HTR-8/SVneo (cell line): ENCODE measurements around a stretch of chr9.

GRCh38 chr9:127721337-127721897 is 5.5 kb downstream of the TTC16 start:
- RRBS = no CpG with 5 or more reads among the region's 15 CpGs

DNA sequence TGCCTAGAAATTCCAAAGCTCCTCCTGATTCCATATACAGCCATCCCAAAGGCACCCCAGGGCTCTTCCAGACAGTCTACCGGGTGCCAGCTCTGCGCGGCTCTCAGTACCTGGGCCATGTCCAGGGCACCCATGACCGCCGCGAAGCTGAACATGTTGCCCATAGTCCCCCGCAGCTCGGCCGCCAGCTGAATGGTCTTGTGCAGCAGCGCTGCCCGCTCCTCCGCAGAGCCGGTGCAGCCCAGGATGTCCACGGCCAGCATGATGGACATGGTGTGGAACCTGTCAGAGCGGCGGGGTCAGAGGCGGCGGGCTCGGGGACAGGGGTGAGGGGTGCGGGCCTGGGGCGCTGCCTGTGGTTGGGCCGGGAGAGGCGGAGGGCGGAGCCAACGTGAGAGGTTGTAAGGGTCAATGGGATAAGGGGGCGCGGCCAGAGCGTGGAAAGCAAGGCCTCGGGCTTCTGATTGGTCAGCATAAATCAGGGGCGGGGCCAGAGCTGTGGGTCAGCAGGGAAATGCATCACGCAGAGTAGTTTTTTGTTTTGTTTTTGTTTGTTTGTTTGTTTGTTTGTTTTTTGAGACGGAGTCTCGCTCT is 6.7 kb upstream of the TOR2A start:
- RRBS = 97% methylated on average over 1 of the region's 33 CpGs

DNA sequence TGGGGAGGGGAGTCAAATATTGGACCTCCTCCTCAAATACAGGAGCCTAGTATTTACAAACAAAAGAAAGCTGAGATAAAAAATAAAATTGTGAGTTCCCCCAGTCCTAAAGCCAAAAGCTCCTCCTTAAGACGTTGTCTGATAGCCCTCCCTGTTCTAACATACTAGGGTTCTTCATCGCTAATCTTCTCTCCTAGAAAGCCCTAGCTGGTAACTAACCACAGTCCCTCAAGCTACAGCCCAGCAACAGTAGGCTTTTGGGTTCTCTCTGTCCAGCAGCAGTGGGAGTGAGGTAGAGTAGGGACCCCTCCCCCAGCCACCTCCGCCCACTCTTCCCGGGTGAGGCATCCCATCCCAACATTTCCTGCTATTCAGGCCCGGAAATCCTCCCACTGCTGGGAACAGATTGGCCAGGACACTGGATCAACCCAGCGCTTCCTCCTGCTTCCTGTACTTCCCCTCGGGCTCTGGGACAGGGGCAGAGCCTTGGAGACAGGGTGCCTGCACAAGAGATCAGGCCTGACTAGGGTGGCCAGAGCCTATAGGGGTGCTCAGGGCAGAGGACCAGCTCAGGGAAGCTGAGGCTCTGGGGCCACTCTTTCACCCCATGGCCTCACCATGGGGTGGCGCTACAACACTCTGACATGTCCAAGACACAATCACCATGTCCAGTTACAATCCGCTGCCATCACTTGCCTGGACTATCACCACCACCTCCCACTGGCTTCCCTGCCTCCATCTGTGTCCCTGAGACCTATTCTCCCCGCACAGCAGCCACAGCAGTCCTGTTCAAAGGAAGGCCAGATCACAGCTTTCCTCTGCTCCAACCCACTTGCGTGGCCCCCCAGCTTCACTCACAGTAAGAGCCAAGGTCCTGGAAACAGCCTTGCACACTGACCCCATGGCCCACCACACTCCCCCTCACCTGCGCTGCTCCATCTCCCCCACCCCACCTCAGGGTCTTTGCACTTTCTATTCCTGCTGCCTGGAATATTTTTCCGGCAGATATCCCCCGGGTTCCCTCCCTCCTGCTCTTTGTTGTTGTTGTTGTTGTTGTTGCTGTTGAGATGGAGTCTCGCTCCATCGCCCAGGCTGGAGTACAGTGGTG is 14.4 kb downstream of the SH2D3C start:
- RRBS = no CpG with 5 or more reads among the region's 16 CpGs

DNA sequence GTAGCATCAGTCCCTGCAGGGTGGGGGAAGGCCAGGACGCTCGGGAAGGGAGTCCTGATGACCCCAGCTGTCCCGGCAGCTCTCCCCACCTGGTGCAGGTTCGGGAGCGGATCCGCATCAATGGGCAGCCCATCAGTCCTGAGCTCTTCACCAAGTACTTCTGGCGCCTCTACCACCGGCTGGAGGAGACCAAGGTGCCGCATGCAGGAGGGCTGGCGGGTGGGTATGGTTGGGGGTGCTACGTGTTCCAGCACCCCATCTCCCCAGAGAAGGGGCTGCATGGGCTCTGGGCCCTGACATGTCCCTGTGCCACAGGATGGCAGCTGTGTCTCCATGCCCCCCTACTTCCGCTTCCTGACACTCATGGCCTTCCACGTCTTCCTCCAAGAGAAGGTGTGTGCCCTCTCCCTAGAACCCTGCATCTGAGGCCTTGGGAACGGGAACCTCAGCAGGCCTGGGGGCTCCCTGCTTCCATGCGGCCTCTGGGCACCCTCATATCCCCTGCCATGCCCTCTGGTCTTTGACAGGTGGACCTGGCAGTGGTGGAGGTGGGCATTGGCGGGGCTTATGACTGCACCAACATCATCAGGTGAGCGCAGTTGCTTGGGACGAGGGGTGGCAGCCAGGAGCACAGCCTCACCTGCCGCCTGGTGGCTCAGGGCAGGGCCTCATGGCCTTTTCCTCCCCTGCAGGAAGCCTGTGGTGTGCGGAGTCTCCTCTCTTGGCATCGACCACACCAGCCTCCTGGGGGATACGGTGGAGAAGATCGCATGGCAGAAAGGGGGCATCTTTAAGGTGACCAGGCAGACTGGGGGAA is 4.4 kb downstream of the FPGS start:
- RRBS = 96% methylated on average over 6 of the region's 23 CpGs

GRCh38 chr9:127815908-127816278 is 13.2 kb downstream of the FPGS start:
- RRBS = no CpG with 5 or more reads among the region's 12 CpGs

GRCh38 chr9:127829201-127829711 is 25.2 kb downstream of the ENG start:
- RRBS = no CpG with 5 or more reads among the region's 4 CpGs

- RRBS = no CpG with 5 or more reads among the region's 2 CpGs
These were observed 20.7 kb downstream of the ENG start for GRCh38 chr9:127833830-127834164.

DNA sequence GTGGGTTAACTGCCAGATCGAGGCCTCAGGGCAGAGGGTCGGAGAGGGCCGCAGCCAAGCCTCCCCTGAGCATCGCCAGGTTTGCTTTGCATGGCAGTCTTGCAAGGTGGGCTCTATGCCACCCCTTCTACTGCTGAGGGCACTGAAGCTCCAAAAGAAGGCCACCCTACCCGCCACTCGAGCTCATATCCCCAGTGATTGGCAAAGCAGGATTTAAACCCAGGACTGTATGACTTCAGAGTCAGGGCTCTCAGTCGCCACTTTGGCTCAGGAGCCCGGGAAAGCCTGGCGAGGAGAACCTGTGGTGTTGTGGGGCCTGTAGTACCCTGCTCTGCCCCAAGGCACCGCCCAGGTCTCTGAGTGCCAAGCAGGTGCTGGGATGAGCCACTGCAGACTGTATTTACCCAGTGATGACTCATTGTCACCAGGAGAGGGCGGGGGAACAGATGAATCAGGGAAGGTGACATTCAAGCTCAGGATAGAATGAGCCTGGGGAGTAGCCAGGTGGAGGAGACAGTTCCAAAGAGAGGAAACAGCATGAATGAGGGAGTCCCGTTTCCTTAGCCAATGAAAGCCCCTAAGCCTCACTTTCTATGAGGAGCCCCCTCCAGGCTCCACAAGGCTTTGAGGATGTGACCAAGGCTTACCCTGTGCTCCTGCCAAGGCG is 17.7 kb upstream of the DPM2 start:
- RRBS = no CpG with 5 or more reads among the region's 13 CpGs

DNA sequence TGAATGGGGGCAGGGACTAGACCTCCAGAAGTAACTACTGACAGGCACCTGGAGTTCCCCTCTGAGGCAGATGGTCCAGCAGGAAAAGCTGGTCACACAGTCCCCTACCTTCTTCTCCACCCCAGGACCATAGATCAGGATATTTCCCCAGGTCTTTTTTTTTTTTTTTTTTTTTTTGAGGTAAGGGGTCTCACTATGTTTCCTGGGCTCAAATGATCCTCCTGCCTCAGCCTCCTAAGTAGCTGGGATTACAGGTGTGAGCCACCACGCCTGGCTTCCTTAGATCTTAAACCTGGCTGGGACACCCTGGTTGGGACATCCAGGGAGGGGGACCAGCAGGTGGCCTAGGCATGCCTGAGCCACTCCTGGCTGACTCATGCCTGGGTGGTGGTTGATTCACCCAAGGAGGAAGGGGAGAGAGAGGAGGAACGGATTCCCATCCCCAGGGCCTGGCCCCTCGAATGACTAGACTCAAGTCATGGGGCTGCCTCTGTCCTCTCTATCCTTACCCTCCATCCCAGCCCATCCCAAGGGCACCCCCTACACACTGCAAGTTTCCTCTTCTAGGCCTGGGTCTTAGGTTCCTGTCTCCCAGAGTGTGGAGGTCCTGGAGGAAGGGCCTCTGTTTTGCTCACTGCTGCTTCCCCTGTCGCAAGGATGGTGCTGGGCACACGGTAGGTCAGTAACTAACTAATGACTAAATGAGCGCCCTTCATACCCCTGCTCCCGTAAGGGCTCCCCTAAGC is 12.8 kb downstream of the EEIG1 start:
- RRBS = no CpG with 5 or more reads among the region's 7 CpGs

GRCh38 chr9:127968570-127969275 is 12.1 kb downstream of the EEIG1 start:
- RRBS = no CpG with 5 or more reads among the region's 9 CpGs

DNA sequence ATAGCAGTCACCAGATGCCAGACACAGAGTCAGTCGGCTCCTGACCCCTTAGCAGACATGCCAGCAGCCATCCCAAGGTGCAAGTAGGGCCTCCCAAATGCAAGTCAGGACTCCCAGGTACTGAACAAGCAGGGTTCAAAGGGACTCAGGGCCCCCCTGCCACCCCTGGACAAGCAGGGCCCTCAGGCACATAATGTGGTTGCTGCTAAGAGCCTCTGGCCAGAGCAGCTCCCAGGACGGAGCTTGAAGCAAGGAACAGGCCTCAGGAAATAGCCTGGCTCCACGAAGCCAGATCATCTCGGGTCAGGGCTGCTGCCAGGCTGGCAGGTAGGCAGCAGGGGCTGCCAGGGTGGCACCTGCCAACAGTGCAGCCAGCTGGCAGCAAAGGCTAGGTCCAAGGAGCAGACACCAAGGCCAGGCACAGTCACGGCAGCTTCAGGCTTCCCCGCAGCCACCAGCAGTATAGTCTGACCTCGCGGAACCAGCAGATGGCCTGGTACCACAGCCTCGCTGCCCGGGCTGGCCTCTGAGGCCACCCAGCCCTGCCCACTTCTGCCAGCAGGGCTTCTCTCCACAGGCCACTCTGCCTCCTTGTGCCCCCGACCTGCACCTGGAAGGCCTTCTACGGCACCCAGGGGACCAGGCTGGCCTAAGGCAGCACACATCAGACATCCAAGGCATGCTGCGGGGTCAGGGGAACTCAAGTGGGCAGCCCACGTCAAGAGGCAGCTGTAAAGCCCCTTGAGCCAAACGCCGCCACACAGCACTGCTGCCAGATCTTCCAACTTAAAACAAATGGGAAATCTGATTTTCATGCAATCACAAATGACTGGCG is 7.4 kb downstream of the EEIG1 start:
- RRBS = no CpG with 5 or more reads among the region's 17 CpGs

- RRBS = no CpG with 5 or more reads among the region's 11 CpGs
These were observed 6.6 kb downstream of the EEIG1 start for GRCh38 chr9:127974037-127974775.

DNA sequence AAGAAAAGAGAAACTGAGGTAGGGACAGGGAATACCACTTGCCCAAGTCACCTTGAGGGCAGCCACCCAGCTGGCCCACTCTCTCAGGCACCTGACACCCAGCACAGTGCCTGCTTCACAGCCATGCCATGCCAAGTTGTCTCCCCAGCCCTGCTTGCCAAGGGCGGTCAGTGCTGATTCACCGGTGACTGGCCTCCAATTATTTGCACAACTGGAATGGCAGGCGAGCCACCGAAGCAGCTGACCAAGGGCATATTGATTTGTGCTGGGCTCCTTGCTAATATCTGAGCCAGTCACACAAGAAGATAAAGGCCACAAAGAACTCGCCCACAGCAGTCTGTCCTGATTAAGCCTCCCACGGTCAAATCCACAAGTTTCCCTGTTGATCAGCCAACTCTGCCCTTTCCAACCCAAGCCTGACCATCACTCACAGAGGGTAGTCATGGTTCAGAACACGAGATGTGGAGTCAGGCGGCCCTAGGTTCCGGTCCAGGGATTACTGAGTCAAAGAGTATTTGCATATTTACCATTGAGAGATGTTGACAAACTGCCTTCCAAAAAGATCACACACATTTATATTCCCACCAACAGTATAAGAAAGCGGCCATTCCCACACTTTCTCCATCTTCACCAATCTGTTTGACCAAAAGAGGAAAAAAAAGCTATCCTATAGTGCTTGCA is 6.4 kb upstream of the EEIG1 start:
- RRBS = no CpG with 5 or more reads among the region's 10 CpGs

DNA sequence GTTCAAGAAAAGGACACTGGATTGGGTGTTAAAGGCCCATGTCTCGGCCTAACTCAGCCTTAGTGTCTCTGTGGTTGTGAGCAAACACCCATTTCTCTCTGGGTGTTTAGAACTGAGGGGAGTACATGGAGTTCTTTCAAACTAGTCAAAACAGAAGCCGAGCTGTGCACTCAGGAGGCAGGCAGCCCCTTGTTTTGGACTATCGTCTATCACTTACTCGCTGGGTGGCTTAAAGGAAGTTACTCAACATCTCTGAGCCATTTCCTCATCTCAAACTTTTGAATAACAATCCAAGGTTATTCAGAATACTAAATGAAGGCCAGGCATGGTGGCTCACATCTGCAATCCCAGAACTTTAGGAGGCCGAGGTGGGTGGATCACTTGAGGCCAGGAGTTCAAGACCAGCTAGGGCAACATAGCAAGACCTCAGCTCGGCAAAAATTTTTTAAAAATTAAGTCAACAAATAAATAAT is 39.9 kb downstream of the NAIF1 start:
- RRBS = no CpG with 5 or more reads among the region's 6 CpGs

GRCh38 chr9:128062719-128063215 is 4.4 kb downstream of the NAIF1 start:
- RRBS = no CpG with 5 or more reads among the region's 10 CpGs

DNA sequence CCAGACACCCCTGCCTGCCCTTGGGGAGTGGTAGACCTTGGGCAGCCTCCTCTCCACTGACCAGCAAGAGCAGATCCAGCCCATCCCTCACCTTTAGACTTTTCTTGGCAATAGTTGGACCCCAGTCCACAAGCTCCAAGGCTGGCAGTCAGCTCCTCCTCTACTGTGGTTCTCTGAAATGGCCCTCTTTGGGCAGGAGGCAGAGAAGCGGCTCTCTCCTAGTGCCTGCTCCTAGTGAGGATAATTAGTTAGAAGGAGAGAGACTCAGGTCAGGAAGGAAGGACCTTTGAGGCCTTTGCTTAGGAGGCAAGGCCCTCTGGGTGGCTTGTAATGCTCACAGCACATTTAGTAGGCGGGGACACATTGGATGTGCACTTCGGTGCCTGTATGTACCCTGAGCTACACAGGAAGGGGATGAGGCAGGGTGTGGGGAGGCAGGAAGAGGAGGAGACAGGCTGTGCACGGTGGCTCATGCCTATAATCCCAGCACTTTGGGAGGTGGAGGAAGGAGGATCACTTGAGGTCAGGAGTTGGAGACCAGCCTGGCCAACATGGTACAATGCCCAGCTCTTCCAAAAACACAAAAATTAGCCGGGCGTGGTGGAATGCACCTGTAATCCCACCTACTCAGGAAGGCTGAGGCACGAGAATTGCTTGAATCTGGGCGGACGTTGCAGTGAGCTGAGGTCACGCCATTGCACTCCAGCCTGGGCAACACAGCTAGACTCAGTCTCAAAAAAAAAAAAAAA is 7.2 kb upstream of the LCN2 start:
- RRBS = no CpG with 5 or more reads among the region's 10 CpGs

- RRBS = no CpG with 5 or more reads among the region's 7 CpGs
These were observed 8.5 kb downstream of the DNM1 start for GRCh38 chr9:128211511-128212248.

DNA sequence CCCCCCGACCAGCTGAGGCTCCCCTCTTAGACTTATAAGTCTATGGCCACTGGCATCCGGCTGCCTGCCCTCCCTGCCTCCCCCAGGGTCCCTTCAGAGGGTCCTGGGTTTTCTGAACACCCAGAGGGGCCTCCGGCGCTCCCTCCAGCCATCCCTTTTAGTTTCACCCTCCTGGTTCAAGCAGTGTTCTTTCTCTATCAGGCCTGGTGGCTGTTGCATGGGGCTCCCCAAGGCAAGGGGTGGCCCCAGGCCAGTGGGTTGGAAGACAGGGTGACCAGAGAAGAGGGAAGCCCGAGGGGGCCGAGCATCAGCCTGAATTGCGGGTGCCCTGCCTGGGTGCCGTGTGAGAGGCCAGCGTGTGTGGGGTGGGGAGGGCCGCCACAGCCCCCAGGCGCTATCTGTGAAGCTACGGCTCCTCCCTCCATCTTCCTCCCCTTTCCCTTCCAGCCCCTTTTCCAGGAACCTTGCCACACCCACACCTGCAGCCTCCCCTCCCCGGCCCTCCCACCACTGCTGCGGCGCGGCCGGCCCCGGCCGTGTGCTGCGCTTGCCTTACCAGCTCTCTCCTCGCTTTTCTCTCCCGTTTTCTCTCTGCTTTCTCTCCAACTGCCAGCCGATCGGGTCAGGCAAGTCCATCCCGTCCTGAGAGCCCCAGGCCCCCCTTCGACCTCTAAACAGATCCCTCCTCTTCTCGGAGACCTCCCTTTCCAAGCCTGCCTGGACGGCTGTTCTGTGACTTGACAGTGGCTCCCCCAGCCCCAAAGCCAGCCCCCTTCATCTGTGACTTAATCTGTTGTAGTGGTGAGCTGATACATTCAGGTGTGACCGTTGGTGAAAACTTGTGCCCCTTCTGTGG is 21.5 kb downstream of the GOLGA2 start:
- RRBS = 94% methylated on average over 1 of the region's 29 CpGs

DNA sequence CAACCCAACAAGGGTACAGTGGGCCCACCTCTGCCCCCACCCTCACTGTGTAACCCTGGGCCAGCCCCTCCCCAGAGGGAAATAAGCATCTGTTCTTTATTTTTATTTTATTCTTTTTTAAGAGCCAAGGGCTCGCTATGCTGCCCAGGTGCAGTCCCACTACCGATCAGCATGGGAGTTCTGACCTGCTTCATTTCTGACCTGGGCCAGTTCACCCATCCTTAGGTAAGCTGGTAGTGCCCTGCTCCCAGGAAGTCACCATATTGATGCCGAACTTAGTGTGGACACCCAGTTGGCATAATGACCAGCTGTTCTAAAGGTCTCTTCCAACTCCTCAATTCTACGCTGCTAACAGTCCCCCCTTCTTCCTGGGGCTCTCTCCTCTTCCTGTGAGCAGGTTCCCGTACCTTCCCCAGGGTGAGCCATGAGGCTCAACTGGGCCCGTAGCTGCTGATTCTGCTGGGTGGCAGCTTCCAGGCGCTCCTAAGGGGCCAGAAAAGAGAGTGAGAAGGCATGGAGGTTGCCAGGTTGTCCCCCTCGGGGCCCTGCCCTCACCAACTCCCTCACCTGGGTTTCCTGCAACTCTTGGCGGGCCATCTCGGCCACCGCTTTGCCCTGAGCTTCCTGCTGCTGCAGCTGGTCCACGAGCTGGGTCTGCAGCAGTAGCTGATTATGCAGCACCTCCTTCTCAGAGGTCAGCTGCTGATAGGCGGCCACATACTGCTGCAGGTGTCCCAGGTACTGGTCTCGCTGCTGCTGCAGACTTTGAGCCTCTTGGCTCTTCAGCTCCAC is 17.0 kb downstream of the GOLGA2 start:
- RRBS = no CpG with 5 or more reads among the region's 14 CpGs

- RRBS = no CpG with 5 or more reads among the region's 8 CpGs
These were observed 2.8 kb downstream of the SLC27A4 start for GRCh38 chr9:128342999-128343556.